Cardiac fibroblast (primary cell): Measurements from ENCODE around the gene AFTPH.

GRCh38 chr2:63966371-63967100, 52.7 kb downstream of the VPS54 start:
- RRBS: no CpG with 5 or more reads among the region's 4 CpGs

GRCh38 chr2:63977765-63978442, 41.3 kb downstream of the VPS54 start:
- RRBS: no CpG with 5 or more reads among the region's 6 CpGs

DNA sequence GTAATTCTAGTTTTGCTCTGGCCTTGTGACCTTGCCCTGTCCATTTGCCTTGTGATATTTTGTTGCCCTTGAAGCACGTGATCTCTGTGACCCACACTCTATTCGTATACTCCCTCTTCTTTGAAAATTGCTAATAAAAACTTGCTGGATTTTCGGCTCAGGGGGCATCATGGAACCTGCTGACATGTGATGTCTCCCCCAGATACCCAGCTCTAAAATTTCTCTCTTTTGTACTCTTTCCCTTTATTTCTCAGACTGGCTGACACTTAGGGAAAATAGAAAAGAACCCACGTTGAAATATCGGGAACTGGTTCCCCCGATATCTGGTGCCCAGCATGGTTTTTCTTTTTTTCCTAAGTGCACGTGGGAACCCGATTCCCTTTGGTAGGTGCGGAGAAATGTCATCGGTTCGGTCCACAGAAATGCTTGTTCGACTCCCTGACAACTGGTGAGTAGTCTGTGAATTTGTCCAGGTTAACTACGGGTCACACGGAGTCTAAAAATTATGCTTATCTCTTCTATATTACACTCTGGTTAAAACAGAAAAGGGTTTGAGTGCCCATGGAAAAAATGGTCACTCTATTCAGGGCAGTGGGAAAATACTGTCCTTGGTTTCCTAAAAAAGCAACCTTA, 29.9 kb downstream of the VPS54 start:
- RRBS: no CpG with 5 or more reads among the region's 14 CpGs

DNA sequence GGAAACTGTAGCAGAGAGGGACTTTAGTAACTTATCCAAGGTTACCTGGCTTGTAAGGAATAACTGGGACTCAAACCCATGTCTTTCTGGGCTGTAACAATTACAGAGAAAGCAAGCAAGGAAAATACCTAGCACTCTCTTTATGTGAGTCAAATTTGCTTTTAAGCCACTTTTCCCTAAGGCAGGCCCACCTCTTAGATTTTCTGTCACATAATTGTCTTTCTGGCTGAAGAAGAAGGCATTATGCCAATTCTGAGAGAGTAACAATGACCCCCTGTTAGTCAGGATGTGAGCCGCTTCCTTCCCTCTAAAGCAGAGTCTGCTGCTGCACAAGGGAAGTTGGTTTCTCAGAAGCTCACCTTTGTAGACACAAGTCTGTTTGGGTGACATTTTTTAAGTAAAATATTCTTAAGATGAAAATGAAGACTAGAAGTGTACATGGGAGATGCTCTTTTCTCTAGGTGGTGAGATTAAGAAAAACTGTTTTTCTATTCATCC, 33.2 kb upstream of the VPS54 start:
- RRBS: no CpG with 5 or more reads among the region's 1 CpG

DNA sequence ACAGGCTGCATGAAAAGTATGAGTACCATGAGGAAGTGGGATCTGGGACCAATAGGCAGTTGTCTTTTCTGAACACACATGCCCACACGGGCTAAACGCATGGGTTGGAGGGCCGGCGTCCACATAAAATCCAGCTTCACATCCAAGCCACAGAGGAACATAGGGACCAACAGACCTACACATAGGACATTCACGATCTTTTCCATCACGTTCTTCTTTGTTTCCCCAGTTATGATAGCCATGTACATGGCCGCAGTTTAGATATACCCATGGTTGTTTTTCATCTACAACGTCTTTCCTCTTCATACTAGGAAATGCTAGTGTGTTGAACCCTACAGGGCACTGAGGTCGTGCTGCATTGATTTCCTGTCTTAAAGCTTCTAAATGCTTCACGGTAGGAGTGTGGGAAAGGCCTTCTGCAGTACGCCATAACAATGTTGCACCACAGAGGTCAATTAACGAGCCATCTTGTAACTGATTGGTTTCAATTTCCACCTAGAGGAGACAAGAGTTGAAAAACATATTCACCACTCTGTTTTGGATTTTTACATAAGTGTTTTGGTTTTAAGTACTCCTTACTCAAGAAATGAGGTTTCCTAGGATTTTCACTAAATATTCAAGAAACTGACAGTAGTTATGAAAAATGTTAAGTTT, 49.3 kb downstream of the PELI1 start:
- RRBS: no CpG with 5 or more reads among the region's 12 CpGs

DNA sequence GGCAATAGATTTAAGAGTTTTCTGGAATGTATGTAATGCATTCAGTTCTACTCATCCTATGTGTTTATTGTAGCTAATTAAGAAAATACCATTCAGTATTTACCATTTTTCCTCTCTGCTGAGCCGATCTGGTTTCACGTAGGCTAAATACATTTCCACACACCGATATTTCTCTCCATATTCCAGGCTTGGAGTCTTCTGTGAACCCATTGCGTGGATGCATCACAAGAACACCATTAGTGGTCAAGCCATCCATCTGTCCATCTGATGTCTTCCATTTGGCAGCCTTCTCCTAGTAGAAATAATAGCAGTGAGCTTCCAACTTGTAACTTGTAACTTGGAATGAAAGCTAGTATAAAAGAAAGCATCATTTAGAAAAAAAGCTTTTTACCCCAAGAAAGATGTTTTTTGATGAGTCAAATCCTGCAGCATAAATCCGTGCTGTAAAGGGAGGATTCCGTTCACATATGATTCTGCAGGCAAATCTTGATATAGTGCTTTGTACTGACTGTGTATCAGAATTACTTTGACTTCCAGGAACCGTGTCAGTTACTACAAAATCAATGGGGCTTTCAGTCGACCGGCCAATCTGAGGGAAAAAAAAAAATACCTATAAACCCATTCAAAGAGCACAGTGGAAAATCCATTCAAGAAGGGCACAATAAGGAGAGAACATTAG, 48.1 kb downstream of the PELI1 start:
- RRBS: no CpG with 5 or more reads among the region's 9 CpGs

DNA sequence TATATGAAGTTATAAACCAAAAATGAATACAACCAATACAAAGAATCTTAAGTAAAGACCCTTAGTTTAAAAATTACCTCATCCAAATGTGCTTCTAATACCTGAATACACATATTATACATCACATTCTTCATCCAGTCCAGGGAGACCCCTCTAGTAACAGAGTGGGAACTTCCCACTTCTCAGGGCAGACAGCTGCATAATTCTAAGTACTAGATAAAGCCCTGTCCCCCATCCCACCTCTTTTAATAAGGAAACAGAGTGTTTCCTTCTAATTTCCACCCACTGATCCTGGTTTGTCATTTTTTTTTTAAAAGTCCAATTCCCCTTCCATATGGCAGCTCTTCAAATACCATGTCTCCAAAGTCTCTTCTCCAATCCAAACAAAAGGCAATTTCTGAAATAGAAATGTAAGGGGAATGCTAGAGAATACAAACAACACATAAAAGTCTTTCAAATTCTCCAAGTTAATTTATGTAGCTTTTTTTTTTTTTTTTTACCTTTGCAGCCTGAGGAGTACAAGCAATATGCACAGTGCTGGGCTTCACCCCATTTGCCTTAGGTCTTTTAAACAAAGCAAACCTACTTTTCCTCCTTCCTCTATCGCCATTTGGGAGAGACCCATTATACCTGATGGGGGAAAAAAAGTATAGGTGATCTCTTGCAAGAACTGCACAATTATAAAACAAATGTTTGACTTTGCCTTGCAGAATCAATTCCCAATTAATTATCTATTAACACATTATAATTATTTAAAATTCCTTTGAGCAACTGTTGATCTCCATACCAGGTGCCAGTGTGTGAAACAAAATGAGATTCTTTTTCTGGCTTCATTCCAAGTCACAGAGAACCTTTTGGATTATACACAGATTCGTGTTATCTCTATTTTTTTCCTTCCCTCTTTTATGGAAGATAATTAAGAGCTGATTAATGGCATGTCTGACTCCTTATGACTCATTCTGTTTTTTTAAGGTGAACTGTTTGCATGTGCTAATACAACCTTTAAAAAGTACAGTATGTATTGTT, 39.7 kb downstream of the PELI1 start:
- RRBS: no CpG with 5 or more reads among the region's 2 CpGs

DNA sequence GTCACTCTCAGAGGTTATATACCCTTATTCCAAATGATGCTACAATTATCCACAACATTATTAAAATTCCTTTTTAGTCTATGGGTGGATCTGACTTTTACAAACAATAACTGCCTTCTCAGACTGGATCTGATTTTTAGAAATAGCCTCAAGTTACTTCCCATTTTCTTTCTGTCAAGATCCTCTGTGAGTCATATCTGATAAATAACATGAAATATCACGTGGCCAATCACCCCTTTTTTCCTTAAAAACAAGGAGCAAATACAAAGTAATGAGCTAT, 6.7 kb downstream of the PELI1 start:
- RRBS: no CpG with 5 or more reads among the region's 1 CpG

GRCh38 chr2:64213872-64214788, 69.9 kb upstream of the PELI1 start:
- RRBS: no CpG with 5 or more reads among the region's 8 CpGs

GRCh38 chr2:64227926-64228713, 83.9 kb upstream of the PELI1 start:
- RRBS: 3% methylated on average over 2 of the region's 32 CpGs

DNA sequence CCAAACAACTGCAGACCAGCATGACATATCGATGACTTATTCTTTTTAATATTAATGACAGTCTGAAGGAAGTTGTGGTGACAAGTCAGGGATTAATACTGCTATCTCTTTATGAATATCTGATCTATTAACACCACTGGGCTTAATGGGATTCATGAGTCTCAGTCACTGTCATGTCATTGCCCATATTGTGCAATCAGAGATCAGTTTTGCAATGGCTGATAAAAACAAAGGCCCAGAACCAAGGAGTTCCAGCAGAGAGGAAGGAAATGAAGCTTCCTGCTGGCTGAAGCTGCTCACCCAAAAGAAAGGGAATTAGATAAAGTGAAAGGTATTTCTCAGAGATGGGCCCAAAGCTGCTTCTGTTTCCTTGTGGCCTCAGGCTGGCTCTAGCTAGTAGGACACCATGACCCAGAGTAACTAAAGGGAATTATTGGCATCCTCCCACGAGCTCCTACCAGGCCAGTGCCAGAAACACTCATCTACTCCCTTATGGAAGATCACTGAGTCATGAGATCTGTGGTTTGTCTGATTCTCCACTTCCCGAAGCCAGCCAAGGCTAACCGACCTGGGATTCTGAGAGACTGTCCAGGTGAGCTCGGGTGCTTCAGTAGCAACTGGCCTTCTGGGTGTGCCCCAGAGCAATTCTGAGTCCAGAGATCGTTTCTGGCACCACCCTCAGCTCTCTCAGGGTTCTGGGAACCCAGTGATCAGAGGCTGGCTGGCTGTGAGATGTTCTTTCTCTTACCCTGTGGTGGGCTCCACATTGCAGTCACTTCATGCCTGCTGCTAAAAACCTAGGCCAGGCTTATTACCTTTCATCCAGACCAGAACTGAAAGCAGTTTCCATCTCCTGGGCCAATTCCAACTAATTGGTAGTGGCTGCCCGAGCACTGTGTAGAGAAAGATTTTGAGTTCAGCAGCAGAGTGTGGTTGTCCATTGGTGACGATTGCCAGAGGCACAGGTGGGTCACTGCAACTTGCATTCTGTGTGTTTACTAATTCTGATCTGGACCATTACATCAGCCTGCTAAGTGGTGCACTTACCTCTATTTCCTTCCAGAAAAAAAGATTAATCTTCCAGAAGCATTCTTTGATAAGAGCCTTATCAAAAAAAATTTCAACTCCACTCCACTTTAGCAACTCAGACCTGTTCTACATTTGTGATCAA, 129.6 kb upstream of the PELI1 start:
- RRBS: no CpG with 5 or more reads among the region's 8 CpGs

GRCh38 chr2:64311672-64312237, 142.2 kb upstream of the LGALSL start:
- RRBS: no CpG with 5 or more reads among the region's 13 CpGs

GRCh38 chr2:64402823-64403295, 51.1 kb upstream of the LGALSL start:
- RRBS: no CpG with 5 or more reads among the region's 2 CpGs

- RRBS: no CpG with 5 or more reads among the region's 11 CpGs
Measured at GRCh38 chr2:64404791-64405247, 49.1 kb upstream of the LGALSL start.

GRCh38 chr2:64523989-64524222, 222 bp upstream of the AFTPH start:
- RRBS: no CpG with 5 or more reads among the region's 18 CpGs

- RRBS: under 1% methylated on average over 14 of the region's 42 CpGs
Measured at GRCh38 chr2:64524223-64524647, at the start of gene AFTPH. Gene AFTPH, plus strand, starts transcription at chr2:64524328.

- RRBS: no CpG with 5 or more reads among the region's 1 CpG
Measured at GRCh38 chr2:64537034-64537336, 12.9 kb downstream of the AFTPH start.

DNA sequence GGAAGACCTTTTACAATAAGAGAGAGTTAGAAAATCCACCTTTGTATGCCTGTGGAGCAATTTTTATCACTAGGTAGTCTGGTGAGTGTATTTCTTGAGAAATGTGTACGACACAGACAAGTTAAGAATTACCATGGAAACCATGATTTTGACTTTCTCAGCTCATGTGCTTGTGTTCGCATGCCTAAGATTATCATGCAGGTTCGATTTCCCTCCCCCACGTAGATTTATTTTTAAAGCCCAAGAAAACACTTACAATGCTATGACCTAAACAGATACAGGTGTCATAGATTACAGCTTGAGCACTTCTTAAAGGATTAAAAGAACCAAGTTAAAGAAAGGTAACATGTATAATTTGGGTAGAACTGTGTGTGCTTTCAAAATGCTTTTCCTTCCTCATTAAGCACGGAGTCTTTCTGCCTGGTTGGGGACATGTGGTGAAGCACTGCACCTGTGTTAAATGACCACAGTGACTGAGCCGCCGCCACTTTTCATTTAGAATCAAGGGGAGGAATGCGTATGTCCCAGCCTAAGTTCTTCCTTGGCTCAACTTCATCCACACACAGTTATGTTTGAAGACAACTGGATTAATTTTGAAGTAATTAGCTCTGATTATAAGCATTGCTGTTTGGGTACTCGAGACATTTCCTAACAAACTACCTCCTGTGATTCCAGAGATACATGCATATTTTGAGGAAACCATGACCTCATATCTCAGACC, 16.5 kb downstream of the SERTAD2 start:
- RRBS: no CpG with 5 or more reads among the region's 9 CpGs

DNA sequence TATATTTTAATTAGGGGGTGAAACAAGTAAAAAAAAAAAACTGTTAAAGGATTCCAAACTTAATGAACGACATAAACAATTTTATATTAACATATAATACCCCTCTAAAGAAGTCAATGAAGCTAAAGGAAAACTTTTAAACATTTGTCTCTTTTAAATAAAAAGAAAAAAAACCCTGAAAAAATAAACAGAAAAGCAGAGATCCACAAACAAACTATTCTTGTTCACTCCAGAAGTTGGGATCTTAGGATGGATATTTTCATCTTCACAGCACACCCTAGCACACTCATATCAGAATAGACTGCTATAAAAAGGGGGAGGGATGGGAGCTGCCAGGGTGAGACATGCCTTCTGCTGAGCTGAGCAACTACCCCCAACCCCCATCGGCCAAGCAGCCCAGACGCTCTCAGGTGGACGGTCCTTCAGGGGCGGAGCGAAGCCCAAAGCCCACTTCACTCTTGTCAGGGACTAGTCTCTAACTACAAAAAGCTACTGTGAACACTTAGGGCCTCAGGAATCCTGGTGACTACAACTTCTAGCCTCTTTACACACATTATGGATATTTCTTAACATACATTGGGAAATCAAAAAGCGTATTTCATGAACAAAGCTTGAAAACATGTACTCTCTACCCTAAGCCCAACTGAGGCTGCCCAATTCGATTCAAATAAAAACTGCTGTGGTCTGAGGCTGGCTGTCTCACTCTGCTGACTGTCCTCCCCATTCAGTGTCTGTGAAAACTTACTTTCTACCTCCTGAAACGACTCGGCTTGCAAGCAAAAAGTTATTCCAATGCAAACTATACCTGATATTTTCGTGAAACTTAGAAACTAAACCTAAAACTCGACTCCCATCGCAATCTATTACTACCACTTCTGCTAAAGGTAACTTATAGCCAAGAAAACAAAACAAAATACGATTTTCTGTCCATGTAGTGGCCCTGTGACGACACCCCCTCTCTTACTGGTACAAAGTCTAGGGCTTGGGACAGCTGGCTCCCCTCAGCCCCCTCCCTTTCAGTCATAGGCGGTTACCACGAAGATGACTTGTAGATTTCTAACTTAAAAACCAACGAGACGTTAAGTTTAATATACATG, 1.4 kb downstream of the SERTAD2 start:
- RRBS: no CpG with 5 or more reads among the region's 19 CpGs